ENCODE measurements around a stretch of chr6.

GRCh38 chr6:90514144-90514481 lies 72.8 kb downstream of the MAP3K7 start:
- RAMPAGE, long total RNA: no peak
- RRBS: no CpG with 5 or more reads among the region's 2 CpGs

DNA sequence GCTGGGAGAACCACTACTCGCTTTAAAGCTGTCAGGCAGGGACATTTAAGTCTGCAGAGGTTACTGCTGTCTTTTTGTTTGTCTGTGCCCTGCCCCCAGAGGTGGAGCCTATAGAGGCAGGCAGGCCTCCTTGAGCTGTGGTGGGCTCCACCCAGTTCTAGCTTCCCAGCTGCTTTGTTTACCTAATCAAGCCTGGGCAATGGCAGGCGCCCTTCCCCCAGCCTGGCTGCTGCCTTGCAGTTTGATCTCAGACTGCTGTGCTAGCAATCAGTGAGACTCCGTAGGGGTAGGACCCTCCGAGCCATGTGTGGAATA lies 703.6 kb upstream of the MANEA start:
- RAMPAGE, long total RNA: no peak
- RRBS: no CpG with 5 or more reads among the region's 4 CpGs

- RAMPAGE, long total RNA: no peak
- RRBS: no CpG with 5 or more reads among the region's 4 CpGs
Observed at GRCh38 chr6:96885247-96885849, 12.3 kb downstream of the NDUFAF4 start.

DNA sequence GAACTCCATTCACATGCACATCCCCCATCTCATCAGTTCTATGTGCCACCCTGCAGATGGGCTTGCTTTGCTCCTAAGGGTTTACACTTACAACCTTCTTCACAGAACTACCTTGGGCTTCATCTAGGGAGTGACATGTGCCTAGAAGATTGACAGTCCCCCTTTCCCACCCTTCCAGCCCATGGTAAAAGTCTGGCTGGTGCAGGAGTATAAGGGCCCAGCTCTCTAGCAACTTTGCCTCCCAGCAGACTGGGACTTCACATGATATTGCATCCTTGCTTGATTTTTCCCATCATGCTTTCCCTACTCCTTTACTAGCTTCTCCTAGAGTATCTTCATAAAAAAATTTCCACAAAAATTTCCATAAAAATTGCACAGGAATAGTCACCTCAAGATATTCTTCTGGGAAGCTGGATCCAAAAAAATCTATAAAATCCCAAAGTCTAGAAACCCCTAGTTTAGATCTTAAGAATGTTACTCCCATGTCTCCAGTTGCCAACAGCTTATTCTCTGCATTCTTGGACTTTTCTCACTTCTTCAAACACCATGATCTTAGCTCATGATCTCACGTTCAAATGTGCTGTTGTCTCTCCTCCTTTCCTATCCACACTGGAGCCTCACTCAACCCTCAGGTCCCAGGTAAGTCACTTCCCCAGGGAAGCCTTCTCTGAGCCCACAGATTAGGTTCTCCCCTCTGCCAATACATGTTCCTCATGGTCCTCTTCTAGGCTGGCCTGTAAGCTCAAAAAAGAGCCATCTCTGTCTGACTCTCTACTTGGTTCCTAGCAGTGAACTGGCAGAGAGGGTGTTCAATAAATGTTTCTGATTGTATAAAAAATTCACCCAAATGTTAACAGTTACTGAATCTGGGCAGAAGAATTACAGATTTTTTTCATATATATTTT lies 24.6 kb downstream of the FBXL4 start:
- RAMPAGE, long total RNA: no peak
- RRBS: no CpG with 5 or more reads among the region's 1 CpG

DNA sequence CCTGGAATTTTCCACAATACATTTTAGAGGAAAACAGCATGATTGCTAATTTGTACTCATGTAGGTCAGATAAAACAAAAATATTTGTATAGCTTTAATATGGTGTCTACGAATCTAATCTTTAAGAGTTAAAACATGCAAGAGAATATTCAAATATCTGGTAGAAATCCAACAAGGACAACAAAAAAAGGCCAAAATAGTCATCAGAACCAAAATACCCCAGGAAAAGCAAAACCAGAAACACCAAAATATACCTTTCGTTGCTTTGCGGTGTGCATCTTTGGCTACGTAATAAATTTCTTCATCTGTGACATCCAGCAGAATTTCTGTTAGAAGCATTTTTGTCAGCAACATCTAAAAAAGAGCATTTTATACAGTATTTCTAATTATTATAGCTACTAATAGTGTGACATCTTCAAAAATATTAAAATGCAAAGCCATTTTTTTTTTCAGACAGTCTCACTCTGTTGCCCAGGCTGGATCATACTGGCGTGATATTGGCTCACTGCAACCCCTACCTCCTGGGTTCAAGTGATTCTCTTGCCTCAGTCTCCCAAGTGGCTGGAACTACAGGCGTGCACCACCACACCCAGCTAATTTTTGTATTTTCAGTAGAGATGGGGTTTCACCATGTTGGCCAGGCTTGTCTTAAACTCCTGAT lies 10.5 kb upstream of the COQ3 start:
- RAMPAGE, long total RNA: no peak
- RRBS: no CpG with 5 or more reads among the region's 6 CpGs

- RAMPAGE, long total RNA: no peak
- RRBS: no CpG with 5 or more reads among the region's 11 CpGs
Observed at GRCh38 chr6:99408015-99408622, 14.1 kb upstream of the COQ3 start.

DNA sequence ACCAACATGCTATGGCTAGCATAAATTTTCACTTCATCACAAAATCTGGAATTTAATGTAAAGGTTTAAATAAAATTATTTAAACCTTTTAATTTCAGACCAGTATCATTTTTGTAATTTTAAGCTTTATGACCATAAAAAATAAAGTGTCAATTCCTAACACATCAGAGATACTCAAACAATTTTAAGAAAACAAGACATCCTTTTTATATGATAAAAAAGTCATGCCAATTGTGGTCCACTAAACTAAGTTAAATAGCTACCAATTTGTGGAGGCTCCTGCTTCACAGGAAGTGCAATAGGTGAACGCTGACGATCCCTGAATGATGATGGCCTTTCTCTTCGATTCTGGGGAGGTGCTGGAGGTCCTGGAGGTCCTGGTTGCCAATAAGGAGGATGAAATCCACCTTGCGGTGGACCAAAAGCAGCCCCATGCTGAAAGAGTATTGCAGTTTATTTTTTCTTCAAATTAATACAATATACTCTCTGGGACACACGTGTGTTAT lies 15.0 kb upstream of the COQ3 start:
- RAMPAGE, long total RNA: no peak
- RRBS: no CpG with 5 or more reads among the region's 5 CpGs

DNA sequence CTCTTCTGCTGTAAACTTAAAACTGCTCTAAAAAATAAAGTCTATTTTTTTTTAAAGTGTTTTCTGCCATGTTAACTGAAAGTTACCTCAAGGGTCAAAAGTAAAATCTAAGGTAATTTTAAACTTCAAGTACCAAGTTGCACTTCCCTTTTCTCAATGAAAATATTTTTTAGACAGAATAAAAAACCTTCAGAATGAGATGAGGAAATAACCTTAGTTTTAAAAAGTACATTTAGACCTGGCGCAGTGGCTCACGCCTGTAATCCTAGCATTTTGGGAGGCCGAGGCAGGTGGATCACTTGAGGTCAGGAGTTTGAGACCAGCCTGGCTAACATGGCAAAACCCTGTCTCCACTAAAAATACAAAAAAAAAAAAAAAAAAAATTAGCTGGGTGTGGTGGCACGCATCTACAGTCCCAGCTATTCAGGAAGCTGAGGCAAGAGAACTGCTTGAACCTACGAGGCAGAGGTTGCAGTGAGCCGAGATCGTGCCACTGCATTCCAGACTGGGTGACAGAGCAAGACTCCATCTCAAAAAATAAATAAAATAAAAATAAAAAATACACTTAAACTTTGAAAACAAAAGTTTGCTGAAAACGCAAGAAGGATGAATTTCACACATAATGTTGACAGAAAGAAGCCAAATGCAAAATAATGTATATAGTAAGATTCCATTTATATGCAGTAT lies 30.3 kb downstream of the USP45 start:
- RAMPAGE, long total RNA: no peak
- RRBS: no CpG with 5 or more reads among the region's 8 CpGs

DNA sequence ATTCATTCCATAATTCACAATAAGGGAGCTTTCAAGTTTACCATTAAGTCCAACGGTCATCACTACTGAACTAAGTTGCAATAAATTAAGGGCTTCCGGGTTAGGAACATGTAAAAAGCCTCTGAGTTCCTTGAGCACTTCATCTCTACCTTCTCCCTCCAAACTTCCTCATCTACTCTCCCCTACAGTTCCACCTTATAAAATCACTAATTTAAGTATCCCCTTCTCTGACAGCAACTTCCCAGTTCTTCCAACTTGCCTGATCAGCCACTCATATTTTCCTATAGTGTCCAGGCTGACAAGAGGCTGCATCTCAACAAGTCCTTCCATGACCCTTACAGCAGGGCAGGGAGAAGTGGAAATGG lies 2.6 kb downstream of the USP45 start:
- RAMPAGE, long total RNA: no peak
- RRBS: no CpG with 5 or more reads among the region's 2 CpGs

DNA sequence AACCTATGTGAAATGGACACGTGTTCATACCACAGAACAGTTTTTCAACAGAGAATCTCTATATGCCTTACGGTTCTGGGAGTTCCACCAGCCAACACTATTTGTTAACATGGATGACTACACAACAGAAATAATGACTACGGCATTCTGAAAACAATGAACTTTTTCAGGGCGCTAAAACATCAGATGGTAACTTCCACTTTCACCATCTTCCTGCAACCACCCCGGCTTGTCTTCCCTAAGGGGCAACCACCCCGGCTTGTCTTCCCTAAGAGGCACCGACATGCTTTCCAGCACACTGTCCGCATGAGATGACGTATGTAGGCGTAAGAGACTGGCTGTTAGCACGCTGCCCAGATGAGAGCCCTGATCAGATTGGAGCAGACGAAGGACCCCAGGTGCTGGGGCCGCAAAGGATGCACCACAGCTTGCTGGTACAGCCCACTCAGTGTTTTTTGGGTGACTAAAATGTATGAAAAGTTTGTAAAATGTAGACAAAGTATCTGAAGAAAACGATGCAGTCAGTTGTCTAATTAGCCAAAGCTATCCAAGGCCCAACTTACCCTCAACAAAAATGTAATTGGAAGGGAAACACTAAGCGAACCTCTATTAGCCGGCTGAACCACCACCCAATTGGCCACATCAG lies 29.3 kb downstream of the ASCC3 start:
- RAMPAGE, long total RNA: no peak
- RRBS: no CpG with 5 or more reads among the region's 16 CpGs

GRCh38 chr6:101981784-101982246 lies 588.3 kb downstream of the GRIK2 start:
- RAMPAGE, long total RNA: no peak
- RRBS: no CpG with 5 or more reads among the region's 1 CpG

DNA sequence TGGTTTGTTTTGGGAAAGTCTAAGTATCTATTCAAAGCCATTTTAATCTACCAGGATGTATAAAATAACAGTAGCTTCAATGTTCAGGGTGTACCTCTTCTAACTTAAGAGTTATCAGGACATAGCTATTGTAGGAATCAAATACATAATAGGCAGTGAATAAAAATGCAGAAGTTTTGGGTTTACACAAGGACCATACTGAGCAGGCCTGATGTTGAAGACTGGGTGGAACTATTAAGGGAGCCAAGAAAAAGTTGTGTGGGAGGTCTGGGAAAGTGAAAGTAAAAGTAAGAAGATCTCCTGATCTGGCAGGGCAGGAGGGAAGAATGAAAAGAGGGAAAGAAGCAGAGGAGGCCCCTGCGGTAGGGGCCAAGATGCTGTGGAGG lies 1184.0 kb downstream of the HACE1 start:
- RAMPAGE, long total RNA: no peak
- RRBS: no CpG with 5 or more reads among the region's 1 CpG

DNA sequence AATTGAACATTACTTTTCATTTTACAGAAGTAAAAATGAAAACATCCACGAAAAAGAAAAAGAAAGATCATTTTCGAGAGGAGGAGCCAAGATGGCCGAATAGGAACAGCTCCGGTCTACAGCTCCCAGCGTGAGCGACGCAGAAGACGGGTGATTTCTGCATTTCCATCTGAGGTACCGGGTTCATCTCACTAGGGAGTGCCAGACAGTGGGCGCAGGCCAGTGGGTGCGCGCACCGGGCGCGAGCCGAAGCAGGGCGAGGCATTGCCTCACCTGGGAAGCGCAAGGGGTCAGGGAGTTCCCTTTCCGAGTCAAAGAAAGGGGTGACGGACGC lies 370.4 kb downstream of the HACE1 start:
- RAMPAGE, long total RNA: no peak
- RRBS: no CpG with 5 or more reads among the region's 21 CpGs

DNA sequence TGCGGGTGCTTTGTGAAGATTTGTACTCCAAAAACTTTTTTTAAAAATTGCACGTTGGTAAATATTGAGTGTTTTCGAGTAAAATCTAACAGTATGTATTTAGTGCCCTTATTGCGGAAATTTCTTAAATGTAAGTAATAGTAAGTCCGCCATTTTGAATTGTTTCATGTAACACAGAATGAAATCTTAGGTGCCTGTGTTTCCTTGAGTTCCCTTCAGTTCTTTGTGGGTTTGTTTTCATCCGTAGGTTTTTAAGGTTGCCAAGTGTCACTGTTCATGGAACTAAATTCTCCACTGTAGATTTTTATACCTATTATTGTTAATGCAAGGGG lies 15.1 kb upstream of the LIN28B start:
- RAMPAGE, long total RNA: no peak
- RRBS: no CpG with 5 or more reads among the region's 6 CpGs

DNA sequence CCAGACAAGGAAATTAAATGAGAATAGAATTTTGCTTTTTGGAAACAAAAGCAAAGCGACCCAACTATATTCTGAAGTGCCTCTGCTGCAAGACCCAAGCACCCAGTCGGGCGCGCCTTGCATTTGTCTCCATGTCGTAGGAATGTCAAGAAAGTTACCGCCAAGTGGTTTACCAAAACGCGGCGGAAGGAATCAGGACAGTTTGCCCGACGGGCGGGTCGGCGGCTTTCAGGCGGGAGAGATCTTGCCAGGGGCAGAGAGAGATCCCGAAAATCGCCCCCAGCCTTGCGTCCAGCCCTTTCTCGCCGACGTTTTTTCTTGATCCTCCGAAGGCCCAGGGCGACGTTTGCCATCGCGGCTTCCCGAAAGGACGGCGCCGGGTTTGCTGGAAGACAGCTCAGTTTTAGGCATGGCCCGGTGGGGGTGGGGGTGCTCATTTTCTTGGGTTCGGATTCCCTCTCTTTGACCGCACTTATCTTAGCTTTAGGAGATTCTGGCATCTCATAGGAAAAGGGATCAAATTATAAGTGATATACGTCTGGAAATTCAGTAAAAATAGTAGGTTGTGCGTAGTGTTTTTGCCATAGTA lies 3.9 kb upstream of the LIN28B start:
- RAMPAGE, long total RNA: no peak
- RRBS: no CpG with 5 or more reads among the region's 35 CpGs

- RAMPAGE, long total RNA: no peak
- RRBS: no CpG with 5 or more reads among the region's 5 CpGs
Observed at GRCh38 chr6:105161435-105161900, 18.3 kb downstream of the POPDC3 start.

GRCh38 chr6:105484642-105485034 lies 81.8 kb upstream of the PREP start:
- RAMPAGE, long total RNA: no peak
- RRBS: no CpG with 5 or more reads among the region's 6 CpGs

GRCh38 chr6:105604144-105604734 lies 201.4 kb upstream of the PREP start:
- RAMPAGE, long total RNA: no peak
- RRBS: no CpG with 5 or more reads among the region's 3 CpGs

DNA sequence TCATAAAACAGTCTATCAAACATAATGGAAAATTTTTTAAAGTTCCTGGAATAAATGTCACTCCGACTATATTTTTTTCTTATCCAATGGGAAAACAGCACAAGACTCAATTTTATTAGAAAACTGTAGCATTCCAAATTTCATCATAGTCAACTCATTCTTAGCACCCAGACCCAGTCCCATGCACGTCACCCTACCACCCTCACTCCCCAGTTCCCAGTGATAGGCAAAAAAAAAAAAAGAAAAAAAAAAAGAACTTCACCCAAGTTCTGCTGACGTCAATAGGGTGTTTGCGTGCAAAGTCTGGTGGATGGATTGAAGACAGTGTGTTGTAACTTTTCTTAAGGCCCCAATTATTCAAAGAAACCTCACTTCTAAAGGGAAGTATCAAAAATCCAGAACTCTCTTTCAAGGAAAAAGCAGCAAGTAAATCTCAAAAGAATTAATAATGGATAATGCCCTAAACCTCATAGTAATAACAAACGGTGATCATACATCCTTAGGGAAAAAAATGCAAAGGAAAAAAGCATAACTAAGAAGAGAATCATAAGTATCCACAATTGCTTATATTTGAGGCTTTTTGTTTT lies 213.8 kb upstream of the PRDM1 start:
- RAMPAGE, long total RNA: no peak
- RRBS: no CpG with 5 or more reads among the region's 5 CpGs

- RAMPAGE, long total RNA: no peak
- RRBS: 3% methylated on average over 9 of the region's 56 CpGs
Observed at GRCh38 chr6:105981018-105981819, 104.9 kb upstream of the PRDM1 start.